ENCODE measurements around a stretch of chr6.

- PRO-cap: no peak
- RAMPAGE, long total RNA, 4 experiments: no peak in any of the 4 experiments
These were observed 4.5 kb downstream of the PDCD2 start for GRCh38 chr6:170579671-170580552.